ENCODE measurements around the genes LRRC53, GIPC2 and ADGRL4.

- RRBS: no CpG with 5 or more reads among the region's 5 CpGs
These were observed 41.6 kb downstream of the LRRC53 start for GRCh38 chr1:74470761-74471241.

- RRBS: no CpG with 5 or more reads among the region's 2 CpGs
These were observed at the start of gene LRRC53 for GRCh38 chr1:74512423-74512885. LRRC53 (minus strand) TSS chr1:74512611.

GRCh38 chr1:74522135-74522559, 9.7 kb upstream of the LRRC53 start:
- RRBS: no CpG with 5 or more reads among the region's 4 CpGs

DNA sequence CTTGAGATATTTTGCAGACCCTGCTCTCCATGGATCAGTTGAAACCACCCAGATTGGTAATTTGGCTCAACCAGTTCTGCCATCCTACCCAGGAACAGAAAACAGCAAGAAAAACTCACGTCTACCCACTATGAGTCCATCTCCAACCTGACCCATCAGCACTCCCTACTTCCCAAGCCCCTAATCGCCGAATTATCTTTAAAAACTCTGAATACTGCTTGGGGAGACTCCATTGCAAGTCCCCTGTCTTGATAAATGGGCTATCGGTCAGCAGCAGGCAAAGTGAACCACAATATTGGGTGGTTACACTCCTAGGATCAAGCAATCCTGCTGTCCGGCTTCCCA, 496 bp upstream of the RABGGTB start:
- RRBS: no CpG with 5 or more reads among the region's 5 CpGs

- RRBS: no CpG with 5 or more reads among the region's 7 CpGs
These were observed 906 bp downstream of the RABGGTB start for GRCh38 chr1:75786947-75787377.

GRCh38 chr1:76075455-76076395, 1.2 kb downstream of the ST6GALNAC3 start:
- RRBS: no CpG with 5 or more reads among the region's 10 CpGs

DNA sequence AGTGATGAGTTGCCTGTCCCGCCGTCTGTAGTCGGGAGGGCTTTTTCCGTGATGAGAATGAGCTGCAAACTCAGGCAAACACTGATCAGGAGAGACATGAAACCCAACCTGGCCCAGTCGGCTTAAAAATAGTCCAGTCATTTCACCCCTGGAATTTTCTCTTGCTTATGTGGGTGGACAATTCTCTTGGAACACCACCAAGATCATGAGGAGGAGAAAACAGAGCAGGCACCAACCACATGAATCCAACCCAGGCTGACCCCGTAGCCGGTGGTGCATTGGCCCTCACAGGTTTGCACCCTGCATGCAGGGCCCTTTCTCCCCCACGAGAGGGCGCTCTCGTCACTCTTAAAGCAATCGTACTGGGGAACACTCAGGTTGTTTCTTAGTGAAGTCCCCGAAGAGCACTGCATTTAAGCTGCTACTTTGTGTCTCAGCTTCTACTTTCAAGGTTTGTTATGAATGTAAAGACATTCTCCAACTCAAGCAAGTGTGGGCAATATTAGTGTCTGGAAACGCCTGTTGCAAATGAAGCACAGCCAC, 79.5 kb downstream of the ST6GALNAC3 start:
- RRBS: no CpG with 5 or more reads among the region's 13 CpGs

DNA sequence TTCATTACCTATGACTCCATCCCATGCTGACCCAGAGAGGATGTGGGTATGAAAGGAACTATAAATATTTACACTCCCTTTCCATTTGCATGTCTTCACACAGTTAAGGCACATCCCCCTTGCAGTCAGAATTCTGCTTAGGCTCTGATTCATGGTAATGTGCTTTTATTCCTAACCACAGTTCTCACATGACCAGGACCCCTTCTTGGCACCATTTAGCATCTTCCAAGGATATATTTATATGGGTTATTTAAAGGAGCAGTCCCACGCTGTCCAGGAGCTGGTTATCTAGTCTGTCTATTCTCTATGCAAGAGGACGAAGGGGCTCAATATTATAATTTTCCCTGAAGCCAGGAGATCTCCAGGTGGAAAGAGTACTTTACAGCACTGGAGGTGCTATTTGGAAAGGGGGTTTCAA, 89.2 kb downstream of the AK5 start:
- RRBS: no CpG with 5 or more reads among the region's 2 CpGs

- RRBS: no CpG with 5 or more reads among the region's 1 CpG
These were observed 53.5 kb downstream of the MIGA1 start for GRCh38 chr1:77832759-77833455.

DNA sequence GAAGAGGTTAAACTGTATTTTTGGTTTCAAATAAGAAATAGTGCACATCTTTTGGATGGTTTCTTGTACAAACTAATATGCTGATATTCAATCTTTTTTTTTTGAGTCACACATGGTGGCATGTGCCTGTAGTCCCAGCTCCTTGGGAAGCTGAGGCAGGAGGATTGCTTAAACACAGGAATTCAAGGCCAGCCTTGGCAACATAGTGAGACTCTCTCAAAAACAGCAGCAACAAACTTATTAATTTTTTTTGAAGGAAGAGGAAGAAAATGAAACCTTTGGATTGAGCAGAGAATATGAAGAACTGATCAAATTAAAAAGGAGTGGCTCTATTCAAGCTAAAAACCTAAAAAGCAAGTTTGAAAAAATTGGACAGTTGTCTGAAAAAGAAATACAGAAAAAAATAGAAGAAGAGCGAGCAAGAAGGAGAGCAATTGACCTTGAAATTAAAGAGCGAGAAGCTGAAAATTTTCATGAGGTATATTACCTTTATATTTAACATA, 43.3 kb downstream of the FUBP1 start:
- RRBS: no CpG with 5 or more reads among the region's 2 CpGs

DNA sequence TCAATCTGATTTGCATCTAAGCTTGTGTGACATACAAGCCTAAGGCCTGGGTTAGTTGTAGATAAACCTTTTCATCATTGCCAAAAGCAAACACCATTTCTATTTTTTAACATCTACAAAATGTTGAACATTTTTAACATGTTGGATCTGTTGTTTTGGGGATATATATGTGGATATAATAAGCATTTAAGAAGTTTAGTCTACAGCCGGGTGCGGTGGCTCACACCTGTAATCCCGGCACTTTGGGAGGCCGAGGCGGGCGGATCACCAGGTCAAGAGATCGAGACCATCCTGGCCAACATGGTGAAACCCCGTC, 40.7 kb downstream of the FUBP1 start:
- RRBS: no CpG with 5 or more reads among the region's 8 CpGs

DNA sequence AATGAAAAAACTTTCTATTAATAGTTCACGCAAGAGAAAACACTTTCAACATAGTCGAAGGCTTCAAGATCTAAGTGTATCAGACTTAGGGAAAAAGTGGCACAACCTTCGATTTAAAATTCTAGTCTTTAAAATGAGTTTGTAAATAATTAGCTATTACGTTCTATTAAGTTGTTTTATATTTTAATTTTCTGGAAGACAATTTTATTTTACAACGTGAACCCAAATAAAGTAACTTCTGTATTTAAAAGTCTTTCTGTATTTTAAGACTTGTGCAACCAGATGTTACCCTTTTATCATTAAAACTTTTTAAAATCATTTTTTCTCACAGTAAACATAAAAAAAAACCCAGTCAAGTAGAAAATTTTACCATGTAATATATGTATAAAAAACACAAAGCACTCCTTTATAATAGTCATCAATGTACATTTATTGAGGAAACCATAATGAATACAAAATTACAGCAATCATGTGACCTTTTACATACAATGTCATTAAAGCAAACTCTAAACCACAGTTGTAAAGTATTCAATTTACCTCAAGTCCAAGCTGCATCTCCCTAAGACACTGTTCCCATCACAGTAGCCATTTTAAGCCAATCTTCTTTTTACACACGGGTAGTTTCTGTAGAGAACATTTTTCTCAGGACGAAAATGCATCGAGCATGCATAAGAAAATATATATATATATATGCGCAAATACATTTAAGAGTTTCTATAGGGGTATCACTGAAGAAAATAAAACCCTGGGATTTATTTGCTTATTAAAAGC, 35.0 kb downstream of the FUBP1 start:
- RRBS: no CpG with 5 or more reads among the region's 9 CpGs

- RRBS: 11% methylated on average over 23 of the region's 100 CpGs
These were observed at the start of gene GIPC2 for GRCh38 chr1:78045702-78046927. GIPC2 (plus strand) TSS chr1:78045966.

- RRBS: no CpG with 5 or more reads among the region's 3 CpGs
These were observed 24.0 kb downstream of the GIPC2 start for GRCh38 chr1:78069692-78070175.

DNA sequence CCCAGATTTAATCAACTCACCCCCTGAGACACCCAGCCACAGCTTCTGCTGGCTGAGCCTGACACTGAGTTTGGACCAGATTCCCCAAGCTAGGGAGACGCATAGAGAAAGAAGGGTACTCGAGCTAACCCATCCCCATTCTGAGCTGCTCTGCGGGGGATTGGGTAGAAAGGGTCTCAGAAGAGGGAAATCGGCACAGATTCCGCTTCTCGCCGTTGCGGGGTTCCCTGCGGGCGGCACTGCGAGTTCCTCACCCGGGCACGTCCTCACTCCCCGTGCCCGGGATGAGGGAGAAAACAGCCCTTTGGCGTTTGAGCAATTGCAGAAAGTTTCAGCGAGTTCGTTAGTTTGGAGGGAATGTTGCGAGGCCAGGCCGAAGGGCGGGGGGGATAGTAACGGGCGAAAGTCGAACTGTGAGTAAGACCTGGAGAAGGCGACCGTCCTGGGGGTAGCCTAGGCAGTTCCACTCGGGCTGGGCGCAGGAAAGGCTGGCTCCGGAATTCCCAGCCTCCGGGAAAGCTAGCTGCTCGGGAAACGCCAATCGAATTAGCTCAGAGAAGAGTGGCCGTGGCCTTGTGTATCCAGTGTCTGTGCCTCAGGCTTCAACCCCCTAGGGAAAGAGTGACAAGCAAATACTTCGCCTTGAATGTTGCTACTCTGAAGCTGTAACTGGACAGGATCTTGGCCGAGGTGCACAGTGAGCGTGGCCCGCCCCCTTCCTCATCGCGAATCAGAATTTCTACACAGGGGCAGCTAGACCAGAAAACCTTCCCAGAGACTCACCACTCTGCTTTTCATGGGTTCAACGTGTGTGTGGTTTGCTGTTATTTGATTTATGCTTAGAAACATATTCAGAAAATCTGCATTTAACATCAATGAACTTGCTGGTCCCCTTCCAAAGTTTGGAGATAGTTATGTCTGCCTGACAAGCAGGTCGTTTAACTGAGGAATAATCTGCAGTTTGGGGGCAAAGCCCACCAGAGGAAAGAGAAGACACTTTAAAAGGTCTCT, 819 bp downstream of the PTGFR start:
- RRBS: no CpG with 5 or more reads among the region's 42 CpGs

GRCh38 chr1:78492426-78492789, 1.6 kb downstream of the PTGFR start:
- RRBS: no CpG with 5 or more reads among the region's 6 CpGs

- RRBS: 30% methylated on average over 3 of the region's 36 CpGs
These were observed at the start of gene ADGRL4 for GRCh38 chr1:79006498-79007013. ADGRL4 (minus strand) TSS chr1:79006730.

- RRBS: no CpG with 5 or more reads among the region's 3 CpGs
These were observed 316.6 kb upstream of the ADGRL4 start for GRCh38 chr1:79322974-79323727.

DNA sequence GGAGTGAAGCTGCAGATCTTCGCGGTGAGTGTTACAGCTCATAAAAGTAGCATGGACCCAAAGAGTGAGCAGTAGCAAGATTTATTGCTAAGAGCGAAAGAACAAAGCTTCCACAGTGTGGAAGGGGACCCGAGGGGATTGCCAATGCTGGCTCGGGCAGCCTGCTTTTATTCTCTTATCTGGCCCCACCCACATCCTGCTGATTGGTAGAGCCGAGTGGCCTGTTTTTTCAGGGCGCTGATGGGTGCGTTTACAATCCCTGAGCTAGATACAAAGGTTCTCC, 622.7 kb upstream of the ADGRL2 start:
- RRBS: no CpG with 5 or more reads among the region's 8 CpGs

Measured in GM19240 (cell line).